Cardiac ventricle fibroblast (primary cell): ENCODE results near the gene RYR1.

DNA sequence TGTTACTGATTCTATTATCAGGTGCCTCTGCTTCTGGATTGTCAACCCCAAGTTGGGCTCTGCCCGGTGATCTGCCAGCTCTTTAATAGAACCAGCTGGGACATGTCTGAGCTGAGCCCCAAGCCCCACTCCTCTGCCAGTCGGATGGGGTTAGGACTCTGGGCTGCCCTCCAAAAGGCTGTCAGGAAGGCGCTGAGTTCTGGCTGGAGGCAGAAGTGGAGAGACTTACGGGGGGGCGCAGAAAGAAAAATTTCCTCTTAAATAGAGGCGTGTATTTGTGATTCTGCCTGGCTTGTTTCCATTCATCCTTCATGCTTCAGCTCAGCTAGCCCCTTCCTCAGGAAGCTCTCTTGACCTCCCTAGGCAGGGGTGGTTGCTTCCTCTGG, 1.0 kb upstream of the KCNK6 start:
- RAMPAGE, long total RNA: no peak

- RAMPAGE, long total RNA: no peak
Measured at GRCh38 chr19:38328196-38329035, 7.2 kb upstream of the CATSPERG start.

DNA sequence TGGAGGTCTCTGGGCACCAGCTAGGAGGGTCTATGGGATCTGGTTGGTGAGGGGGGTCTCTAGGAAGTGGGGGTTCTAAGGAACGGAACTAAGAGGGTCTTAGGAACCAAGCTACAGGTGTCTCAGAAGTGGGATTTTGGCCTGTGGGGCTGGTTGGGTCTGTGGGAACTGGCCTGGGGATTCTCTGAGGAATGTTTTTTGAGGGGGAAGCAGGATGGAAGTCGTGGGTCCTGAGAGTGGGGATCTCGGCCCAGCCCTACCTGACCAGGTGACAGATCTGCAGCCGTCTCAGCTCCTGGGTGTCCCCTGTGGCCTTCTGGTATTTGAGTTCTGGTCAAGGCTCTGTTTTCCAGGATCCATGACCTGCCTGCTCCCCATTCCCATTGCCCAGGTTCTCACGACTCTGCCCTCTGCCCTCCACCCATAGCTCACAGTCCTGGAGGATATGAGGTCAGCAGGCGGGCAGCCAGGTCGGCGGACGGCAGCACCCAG, 5.3 kb downstream of the RASGRP4 start:
- RAMPAGE, long total RNA: no peak

- RAMPAGE, long total RNA: no peak
Measured at GRCh38 chr19:38433314-38433838, at the start of gene RYR1. TSS of gene RYR1 (plus strand) at chr19:38433691.

- RAMPAGE, long total RNA: no peak
Measured at GRCh38 chr19:38496871-38497612, 63.6 kb downstream of the RYR1 start.

DNA sequence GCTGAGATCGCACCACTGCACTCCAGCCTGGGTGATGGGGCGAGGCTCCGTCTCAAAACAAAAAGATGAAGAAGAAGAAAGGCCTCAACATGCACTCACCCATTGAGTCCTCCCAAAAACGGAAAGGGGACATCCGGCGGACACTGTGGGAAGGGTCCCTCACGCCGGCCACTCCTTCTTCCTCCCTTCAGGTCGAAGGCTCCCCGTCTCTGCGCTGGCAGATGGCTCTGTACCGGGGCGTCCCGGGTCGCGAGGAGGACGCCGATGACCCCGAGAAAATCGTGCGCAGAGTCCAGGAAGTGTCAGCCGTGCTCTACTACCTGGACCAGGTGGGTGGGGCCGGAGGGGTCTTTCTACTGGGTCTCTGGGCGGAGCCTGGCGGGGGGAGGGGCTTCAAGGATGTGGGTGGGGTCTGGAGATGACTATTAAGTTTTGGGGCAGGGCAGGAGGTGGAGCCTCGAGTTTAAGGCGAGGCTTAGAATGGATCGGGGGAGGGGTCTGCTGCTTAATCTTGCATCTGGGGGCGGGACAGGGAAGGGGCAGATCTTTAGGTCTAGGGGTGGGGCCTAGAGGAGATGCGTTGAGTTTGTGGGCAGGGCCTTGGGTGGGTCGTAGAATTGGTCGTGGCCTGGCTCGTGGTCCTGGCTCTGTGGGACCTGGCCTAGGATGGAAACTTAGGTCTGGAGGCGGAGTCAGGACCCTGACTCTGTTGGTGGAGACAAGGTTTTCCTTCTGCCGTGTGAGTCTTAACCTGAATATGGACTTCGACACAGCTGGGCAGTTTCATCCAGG, 90.1 kb downstream of the MAP4K1 start:
- RAMPAGE, long total RNA: no peak

GRCh38 chr19:38544390-38544905, 73.3 kb downstream of the MAP4K1 start:
- RAMPAGE, long total RNA: no peak

DNA sequence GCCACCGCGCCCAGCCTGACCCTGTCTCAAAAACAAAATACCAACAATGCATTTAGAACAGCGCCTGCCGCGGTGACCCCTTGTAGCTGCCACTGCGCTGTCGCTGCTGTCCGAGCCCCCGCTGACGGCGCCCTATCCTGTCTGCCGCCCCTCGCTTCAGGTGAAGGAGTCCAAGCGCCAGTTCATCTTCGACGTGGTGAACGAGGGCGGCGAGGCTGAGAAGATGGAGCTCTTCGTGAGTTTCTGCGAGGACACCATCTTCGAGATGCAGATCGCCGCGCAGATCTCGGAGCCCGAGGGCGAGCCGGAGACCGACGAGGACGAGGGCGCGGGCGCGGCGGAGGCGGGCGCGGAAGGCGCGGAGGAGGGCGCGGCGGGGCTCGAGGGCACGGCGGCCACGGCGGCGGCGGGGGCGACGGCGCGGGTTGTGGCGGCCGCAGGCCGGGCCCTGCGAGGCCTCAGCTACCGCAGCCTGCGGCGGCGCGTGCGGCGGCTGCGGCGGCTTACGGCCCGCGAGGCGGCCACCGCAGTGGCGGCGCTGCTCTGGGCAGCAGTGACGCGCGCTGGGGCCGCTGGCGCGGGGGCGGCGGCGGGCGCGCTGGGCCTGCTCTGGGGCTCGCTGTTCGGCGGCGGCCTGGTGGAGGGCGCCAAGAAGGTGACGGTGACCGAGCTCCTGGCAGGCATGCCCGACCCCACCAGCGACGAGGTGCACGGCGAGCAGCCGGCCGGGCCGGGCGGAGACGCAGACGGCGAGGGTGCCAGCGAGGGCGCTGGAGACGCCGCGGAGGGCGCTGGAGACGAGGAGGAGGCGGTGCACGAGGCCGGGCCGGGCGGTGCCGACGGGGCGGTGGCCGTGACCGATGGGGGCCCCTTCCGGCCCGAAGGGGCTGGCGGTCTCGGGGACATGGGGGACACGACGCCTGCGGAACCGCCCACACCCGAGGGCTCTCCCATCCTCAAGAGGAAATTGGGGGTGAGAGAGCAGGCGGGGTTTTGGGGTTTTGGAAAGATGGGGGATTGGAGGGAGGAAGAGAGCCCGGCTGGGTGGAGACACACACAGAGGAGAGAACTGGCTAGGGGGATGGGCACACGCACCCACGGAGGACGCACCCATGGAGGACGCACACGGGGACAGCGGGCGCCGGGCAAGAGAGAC, 52.6 kb downstream of the MAP4K1 start:
- RAMPAGE, long total RNA: no peak

DNA sequence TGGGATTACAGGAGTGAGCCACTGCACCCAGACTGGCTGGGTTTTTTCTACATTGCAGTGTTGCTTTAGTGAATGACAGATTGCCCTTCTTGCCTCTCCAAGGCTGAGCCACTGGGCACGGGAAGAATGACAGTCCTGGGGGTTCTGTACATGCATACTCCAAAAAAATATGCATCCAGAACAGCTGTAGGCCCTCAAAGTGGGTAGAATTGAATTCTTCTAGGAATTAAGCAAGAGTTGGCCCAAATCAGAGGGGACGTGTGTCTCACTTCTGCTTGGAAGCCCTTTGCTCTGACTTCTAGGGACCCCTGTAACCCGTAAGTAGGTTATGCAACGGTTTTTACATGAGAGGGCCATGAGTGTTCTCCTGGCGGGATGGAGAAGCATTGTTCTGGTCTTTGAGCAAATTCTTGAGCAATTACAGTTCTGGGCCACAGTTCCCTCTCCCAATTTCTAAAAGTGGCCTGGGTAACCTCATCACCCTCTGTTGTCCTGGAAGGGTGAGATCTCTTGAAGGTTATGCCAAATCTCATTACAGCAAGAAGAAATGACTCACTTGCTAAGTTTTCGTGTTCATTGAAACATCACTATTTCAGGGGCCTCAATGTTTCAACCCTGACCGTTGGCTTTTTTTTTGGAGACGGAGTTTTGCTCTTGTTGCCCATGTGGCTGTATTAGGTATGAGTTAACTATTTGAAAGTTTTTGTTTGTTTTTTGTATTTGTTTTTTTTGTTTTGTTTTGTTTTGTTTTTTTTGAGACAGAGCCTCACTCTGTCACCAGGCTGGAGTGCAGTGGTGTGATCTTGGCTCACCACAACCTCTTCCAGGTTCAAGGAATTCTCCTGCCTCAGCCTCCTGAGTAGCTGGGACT, 3.8 kb downstream of the ACTN4 start:
- RAMPAGE, long total RNA: no peak

GRCh38 chr19:38682006-38682805, 34.8 kb downstream of the ACTN4 start:
- RAMPAGE, long total RNA: no peak

GRCh38 chr19:38683843-38684091, 36.3 kb downstream of the ACTN4 start:
- RAMPAGE, long total RNA: no peak

DNA sequence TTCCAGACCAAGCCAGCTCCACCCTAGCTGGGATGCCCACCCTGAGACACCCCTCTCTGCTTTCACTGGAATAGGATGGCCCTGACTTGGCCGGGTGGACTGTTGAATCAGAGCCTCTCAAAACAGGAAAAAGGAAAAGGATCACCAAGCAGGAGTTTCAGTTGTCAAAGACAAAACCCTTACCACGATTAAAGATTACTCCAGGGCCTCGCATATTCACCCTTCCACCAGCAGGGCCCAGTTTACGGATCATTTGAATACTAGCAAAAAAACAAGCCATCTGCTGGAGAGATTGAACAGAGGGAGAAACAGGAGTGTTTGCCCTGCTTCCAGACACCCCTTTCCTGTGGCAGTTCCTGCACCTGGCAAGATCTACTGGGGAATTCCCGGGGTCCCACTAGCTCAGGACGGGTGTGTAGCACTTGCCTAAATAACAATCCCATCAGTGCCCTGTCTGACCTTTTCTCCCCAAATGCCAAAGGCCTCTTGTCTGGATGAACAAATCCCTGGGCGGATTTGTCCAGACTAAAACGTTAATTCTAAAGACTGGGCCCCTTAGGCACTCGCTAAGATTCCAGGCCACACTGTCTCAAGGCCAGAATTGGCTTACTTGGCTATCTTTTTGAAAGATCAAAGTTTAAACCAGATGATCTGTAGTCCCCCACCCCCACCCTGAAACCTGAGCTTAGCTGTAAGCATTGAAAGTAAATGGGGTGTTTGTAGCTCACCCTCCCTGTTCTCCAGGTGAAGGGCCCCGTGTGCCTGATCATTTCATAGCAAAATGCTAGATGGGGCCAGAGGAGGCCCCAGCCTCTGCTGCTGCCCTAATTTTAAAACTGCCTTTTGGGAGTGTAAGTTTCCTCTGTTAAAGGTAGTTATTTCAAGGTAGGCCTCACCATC, 38.5 kb downstream of the ACTN4 start:
- RAMPAGE, long total RNA: no peak

DNA sequence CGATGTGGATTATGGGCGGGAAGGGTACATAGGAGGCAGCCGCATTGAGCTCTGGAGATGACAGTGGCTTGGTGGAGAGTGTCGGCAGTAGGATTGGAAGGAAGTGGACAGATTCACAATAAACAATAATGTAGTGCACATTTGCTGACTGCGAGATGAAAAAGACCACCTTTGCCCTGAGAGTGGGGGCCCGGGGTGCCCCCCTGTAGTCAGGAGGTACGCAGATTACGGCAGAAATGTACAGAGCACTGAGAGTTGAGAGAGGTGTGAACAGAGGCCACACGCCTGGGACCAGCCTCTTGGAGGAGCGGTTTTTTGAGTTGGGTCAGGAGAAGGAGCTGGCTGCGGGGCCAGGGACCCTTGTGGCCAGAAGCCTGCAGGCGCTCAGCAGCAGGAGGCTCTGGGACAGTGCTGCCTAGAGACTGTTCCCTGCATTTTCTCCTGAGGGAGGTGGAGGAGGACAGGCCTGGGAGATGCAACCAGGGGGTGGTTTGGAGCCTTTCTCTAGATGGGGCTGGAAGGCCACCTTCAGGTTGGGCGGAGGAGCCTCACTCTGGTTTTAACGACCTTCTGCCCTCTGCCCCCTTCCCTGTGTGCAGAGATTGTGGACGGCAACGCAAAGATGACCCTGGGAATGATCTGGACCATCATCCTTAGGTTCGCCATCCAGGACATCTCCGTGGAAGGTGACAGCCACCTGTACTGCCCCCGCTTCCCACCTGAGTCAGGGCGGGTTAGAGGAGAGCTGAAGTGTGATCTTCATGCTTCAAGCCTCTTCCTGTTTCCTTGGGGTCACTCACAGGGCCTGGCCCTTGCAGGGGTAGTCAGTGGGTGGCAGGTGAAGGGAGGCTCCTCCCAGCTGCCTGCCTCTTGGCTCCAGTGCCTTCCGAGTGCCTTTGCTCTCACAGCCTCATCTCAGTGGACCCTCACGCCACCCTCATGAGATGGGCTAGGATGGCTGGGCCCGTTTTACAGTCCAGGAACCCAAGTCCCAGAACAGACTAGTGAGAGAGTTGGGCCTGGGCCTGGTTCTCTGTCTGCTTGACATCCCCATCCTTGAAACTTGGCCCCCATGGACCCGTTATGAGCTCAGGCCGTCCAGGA, 39.6 kb downstream of the CAPN12 start:
- RAMPAGE, long total RNA: no peak

GRCh38 chr19:38709775-38710329, 34.4 kb downstream of the CAPN12 start:
- RAMPAGE, long total RNA: no peak

GRCh38 chr19:38721162-38721779, 23.0 kb downstream of the CAPN12 start:
- RAMPAGE, long total RNA: no peak

GRCh38 chr19:38722701-38723461, 21.4 kb downstream of the CAPN12 start:
- RAMPAGE, long total RNA: no peak

DNA sequence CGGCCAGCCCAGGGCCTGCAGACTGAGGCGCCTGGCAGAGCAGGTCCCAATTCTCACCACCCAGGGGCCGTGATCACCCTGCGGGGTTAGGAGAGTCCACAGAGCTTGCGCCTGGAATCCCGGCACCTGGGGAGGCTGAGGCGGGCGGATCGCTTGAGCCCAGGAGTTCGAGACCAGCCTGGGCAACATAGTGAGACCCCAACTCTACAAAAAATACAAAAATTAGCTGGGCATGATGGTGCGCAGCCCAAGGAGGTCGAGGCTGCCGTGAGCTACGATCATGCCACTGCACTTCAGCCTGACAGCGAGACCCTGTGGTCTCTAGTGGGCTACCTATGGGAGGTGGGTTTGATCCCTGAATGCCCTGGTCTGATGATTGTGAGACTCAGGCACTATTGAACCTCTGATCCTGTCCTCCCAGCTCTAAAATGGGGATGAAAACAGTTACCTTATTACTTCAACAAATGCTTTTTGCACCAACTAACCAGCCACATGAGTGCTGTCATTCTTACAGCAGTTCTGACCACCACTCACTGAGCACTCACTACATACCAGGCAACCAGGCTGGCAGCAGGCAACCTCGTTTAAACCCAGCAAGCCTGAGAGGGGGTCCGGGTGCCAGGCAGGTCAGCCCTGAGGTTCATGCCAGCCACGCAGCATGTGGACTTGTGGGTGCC, 19.5 kb downstream of the CAPN12 start:
- RAMPAGE, long total RNA: no peak

DNA sequence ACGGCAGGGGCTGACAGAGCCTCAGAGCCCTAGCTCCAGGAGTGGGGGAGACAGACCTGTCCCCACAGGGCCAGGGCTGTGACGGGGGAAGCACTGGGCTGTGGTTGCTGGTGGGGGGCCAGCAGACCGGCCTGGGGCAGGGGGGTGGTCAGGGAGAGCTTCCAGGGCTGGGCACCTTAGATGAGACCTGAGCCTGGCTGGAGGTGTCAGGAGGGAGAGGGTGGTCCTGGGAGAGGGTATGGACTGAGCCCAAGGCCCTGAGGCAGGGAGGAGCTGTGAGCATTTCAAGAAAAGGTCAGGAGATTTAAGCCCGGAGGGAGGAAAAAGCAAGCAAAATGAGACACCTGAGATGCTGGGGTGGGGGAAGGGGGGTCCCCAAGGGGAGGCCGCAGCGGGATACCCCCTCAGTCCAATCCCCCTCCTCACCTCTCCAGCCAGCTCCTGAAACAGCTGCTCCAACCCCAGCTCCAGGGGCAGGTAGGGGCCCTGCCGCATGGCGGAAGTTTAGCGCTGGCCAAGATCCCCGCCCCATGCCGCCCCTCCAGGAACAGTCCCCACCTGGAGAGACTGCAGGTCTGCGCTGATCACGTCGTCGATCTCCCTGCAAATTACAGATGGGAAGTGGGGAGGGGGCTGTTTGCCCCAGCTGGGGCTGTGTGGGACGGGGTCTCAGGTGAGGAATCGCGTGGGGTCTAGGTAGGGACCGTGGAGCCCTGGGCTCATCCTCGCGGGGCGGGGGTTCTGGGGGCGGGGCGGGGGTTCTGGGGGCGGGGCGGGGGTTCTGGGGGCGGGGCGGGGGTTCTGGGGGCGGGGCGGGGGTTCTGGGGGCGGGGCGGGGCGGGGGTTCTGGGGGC, 9.1 kb downstream of the CAPN12 start:
- RAMPAGE, long total RNA: no peak

- RAMPAGE, long total RNA: no peak
Measured at GRCh38 chr19:38736476-38737290, 7.6 kb downstream of the CAPN12 start.

DNA sequence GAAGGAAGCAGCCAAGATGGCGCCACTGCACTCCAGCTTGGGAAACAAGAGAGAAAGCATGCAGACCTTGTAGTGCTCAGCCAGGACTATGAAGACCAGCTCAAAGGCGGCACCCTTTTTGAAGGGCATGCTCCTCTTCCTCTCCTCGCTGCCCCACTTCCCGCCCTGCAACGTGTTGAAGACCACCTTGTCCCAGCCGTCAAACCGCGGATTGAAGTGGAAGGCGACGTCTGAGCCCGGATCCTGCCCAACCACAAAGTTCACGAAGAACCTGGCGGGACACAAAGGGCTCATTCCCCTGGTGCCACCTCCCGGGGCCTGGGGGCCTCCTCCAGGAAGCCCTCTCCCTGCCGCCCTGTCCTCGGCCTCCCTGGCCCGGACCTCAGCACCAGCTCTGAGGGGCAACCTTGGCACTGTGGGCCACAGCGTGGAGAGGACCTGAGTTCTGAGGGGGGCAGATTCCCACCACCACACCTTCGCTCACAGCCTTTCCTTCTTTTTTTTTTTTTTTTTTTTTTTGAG, 4.0 kb downstream of the LGALS4 start:
- RAMPAGE, long total RNA: no peak